Aortic smooth muscle cell (primary cell): ENCODE data around the gene DSN1.

- RRBS = no CpG with 5 or more reads among the region's 10 CpGs
Measured at GRCh38 chr20:36122284-36122859, 32.2 kb upstream of the EPB41L1 start.

GRCh38 chr20:36147905-36148311, 6.6 kb upstream of the EPB41L1 start:
- RRBS = no CpG with 5 or more reads among the region's 4 CpGs

GRCh38 chr20:36153889-36154051, 770 bp upstream of the EPB41L1 start:
- RRBS = no CpG with 5 or more reads among the region's 1 CpG

DNA sequence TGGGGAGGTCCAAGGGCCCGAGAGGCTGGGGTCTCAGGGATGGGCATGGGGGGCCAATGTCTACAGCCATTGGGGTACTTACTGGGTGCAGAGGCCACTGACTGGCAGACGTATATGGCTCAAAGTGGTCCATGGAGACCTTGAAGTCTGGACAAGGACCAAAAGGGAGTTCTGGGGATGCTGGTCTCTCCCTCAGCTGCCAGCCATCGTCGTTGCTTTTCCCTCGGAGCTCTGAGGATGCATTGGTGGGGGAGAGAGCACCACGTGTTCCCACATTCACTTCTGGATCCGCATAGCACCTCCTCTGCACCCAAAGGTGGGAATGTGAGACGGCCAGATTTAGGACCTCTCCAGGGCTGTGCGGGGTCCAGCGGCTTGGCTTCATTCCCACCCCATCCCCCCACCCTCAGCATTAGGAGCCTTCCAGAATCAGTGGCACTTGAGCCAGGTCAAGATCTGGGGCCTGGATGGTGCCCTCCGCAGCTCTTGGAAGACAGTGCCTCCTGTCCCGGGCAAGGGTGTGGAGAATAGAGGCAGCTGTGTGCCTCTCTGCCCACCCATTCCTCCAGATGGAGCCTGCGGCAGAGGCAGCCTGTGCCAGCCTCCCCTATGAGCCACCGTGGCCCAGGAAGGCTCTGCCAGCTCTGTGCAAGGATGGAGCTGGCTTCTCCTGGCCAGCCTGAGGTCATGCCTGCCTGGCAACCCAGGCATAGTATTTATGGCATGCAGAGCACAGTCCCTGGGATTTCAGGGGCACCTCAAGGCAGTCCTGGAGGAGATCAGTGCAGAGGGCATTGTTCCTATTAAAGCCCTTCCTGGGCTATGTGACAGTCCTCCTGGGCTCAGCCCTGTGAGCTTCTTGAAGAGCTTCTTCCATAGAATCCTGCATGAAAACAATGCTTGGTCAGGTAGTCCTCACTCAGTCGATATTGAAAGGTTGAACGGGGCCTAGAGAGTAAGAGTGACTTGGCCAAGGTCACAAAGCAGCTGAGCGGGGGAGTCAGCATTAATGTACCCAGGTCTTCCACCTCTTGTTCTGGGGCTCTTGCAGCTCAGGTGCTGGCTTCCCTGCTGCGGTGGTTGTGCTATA, 1.3 kb downstream of the EPB41L1 start:
- RRBS = no CpG with 5 or more reads among the region's 18 CpGs

DNA sequence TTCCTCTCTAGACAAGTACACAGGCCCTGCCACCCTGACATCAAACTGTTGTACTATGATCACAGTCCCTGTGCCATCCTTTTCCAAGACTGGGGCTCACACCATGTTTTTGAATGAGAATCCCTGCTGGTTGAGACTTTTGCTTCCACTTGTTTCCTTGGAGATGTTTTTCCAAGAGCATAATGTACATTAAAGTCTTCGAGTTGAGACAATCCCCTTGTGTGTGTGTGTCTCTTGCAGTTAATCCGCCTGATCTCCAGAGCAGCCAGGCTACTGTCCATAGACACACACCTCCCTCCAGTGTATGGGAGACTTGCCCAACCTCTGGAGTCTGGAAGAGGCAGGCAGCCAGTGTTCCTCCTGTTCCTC, 20.4 kb downstream of the AAR2 start:
- RRBS = no CpG with 5 or more reads among the region's 2 CpGs

GRCh38 chr20:36368014-36368320, 61.8 kb downstream of the DLGAP4 start:
- RRBS = no CpG with 5 or more reads among the region's 3 CpGs

GRCh38 chr20:36454498-36455082, 86.7 kb upstream of the MYL9 start:
- RRBS = no CpG with 5 or more reads among the region's 10 CpGs

DNA sequence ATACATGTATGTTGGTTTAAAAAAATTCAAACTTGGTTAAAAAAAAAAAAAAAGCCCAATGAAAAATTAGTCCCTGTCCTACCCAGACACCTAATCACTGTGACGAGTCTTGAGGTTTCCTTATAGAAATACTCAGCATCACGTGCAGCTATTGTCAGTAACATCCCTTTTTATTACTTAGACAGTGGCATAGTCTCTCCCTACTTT, 70.9 kb upstream of the MYL9 start:
- RRBS = no CpG with 5 or more reads among the region's 2 CpGs

- RRBS = 44% methylated on average over 6 of the region's 26 CpGs
Measured at GRCh38 chr20:36572416-36573138, 820 bp upstream of the TGIF2 start.

- RRBS = 2% methylated on average over 34 of the region's 72 CpGs
Measured at GRCh38 chr20:36574457-36575403, 1.3 kb downstream of the TGIF2 start.

- RRBS = no CpG with 5 or more reads among the region's 18 CpGs
Measured at GRCh38 chr20:36606448-36607272, 1.1 kb downstream of the RAB5IF start.

- RRBS = 2% methylated on average over 20 of the region's 82 CpGs
Measured at GRCh38 chr20:36772819-36774091, at the start of gene DSN1. DSN1 (minus strand) TSS chr20:36773763.

- RRBS = 97% methylated on average over 10 of the region's 30 CpGs
Measured at GRCh38 chr20:36793832-36794330, 20.3 kb upstream of the DSN1 start.

- RRBS = no CpG with 5 or more reads among the region's 13 CpGs
Measured at GRCh38 chr20:36802828-36803302, 29.3 kb upstream of the DSN1 start.

GRCh38 chr20:36813831-36814204, 40.3 kb upstream of the DSN1 start:
- RRBS = no CpG with 5 or more reads among the region's 4 CpGs

DNA sequence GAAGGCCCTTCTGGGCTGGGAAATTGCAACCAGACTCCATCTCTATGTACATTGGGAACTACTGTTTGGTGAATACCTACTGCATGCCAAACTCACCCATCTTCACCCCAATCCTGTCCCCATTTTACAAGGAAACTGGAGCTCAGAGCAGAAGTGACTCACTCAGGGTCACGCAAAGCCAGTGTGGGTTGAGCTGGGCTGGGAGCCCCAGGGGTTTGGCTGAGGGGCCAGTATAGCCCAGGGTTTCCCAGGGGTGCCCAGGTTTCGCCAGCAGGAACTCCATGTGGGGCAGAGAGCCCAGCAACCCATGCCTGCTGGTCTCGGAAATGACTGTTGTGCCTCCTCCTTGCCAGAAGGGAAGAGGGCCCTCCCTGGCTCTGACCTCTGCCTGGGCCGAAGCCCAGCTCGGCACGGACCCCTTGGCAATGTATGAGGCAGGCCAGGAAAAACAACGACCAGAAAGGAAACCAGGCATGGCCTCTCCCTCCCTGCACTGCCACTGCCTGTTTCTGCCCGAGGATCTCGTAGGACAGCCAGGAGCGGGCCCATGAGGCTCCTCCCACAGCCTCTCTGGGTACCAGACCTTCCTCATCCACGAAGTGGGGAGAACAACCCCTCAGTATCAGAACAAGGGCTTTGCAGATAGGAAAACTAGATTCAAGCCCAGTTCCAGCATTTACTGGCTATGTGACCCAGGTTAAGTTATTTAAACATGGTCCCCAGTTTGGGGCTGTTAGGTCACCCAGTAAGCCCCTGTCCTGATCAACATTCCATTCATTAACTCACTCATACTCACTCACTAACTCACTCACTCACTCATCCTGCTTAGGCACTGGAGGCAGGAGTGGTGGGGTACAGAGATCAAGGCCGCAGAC, 32.0 kb downstream of the SOGA1 start:
- RRBS = no CpG with 5 or more reads among the region's 12 CpGs

DNA sequence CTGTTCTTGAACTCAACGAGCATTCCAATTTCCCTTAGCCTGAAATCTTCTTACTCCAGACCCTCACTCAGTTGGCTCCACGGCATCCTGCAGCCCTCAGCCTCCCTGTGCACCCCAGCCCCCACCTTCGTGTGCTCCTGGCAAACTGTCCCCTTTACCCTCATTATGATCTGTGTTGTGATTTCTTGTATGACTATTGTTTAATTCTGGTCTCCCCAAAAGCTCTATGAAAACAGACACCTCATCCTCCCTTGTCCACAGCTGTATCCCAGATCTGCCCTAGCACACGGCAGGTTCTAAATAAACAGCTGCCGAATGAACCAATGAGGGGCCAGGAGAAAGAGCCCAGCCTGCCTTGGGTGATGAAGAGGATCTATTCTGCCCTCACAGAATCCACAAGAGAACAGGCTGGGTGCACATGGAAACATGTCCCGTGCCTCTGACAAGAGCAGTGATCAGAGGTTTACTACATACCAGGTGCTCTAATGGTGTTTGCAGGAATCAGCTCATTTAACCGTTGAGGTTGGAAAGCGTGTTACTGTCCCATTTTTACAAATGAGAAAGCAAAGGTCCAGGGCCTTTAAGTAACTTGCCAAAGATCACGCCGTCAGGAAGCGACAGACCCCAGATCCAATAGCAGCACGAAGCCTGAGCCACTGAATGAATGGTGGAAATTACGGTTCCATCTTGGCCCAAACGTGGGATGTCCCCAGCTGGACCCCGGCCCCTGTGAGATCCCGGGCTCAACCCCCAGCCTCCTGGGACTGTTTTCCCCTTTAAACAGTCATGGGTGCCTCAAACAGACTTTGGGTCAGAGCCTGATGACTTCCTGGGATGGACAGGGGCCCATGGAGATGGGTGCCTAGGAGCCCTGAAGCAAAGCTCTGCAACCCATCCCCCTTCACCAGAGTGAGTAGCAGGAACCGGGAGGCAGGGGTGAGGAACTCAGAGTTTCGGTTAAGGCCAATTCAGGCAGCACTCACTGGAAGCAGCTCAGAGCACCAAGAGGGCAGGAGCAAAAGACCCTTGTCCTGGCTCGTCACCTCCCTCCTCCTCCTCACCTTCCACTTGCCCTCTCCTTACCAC, 2.8 kb downstream of the SOGA1 start:
- RRBS = no CpG with 5 or more reads among the region's 19 CpGs

GRCh38 chr20:36862863-36863351, 431 bp downstream of the SOGA1 start:
- RRBS = 2% methylated on average over 24 of the region's 76 CpGs

DNA sequence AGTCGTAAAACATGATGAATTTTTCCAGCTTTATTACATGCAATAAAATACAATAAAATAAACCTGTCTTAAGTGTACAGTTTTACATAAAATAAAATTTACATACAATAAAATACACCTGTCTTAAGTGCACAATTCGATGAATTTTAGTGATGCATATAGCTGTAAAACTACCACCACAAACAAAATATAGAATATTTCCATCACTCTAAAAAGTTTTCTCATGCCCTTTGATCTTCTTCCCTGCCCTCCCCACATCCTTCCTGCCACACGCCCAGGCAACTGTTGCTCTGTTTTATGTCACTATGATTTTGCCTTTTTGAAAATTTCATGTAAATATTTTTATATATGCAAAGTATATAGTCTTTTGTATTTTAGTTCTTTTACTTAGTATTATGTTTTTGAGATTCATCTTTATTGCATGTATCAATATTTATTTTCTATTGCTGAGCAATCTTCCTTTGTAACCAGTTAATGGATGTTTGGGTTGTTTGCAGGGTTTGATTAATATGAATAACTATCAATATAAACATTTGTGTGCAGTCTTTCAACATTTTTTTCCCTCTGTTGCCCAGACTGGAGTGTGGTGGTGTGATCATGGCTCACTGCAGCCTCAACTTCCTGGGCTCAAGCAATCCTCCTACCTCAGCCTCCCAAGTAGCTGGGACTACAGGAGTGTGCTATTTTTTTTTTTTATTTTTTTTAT, 23.7 kb upstream of the SAMHD1 start:
- RRBS = no CpG with 5 or more reads among the region's 3 CpGs

DNA sequence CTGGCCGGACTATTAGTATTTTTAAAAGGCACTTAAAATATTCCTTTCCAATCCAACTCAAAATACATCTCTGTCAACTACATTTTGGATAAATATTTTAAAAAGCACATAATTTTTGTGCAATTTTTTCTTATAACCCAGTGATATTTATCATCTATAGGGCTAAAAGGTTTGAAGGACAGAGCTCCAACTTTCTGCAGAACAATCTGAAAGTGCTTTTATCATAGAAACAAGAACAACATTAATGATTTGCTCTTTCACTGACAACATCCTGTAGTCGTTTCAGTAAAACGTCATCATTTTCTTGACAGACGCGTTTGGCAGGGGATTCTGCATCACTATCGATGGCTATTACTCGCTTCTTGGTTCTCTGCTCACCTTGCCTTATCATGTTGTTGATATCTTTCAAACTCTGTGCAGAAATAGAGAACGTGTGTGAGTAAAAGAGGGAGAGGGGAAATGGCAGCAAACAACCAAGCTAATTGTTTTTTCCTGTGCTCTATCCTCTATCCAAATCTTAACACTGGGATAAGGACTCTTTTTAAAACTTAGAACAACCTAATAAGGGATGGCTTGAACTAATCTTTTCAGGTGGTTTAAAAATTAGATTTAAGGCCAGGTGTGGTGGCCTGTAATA, 47.1 kb upstream of the SAMHD1 start:
- RRBS = no CpG with 5 or more reads among the region's 8 CpGs